ENCODE results near the genes WDR89 and SPTB.

GRCh38 chr14:61750875-61751851 is 11.1 kb upstream of the SNAPC1 start:
- PRO-cap: bidirectional peak, plus-strand start at chr14:61751260, minus-strand start at chr14:61751070

GRCh38 chr14:63192045-63192512 is 12.2 kb upstream of the RHOJ start:
- PRO-cap: no peak

DNA sequence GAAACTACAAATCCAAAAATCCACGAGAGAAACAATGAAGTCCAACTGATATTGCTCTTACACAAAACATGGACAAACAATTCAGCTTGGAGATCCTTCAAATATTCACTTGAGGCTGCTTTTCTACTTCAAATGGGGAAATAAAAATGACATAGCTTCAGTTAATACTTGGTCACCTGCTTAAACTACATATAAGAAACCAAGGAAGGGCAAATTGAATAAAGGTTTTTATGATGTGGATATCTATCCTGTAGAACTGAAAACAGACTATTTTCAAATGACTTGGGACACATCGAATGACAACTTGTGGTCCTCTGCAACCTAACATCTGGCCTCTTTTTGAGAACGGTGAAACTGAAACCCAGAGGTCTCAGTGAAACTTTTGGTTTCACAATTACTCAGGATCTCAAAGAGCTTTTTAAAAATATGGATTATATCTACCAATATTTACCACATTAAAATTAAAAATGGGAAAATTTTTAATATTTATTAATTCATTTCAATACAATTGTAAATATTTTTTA is 65.2 kb downstream of the PPP2R5E start:
- PRO-cap: no peak

- PRO-cap: no peak
These were observed 18.4 kb downstream of the PPP2R5E start for GRCh38 chr14:63524404-63525565.

DNA sequence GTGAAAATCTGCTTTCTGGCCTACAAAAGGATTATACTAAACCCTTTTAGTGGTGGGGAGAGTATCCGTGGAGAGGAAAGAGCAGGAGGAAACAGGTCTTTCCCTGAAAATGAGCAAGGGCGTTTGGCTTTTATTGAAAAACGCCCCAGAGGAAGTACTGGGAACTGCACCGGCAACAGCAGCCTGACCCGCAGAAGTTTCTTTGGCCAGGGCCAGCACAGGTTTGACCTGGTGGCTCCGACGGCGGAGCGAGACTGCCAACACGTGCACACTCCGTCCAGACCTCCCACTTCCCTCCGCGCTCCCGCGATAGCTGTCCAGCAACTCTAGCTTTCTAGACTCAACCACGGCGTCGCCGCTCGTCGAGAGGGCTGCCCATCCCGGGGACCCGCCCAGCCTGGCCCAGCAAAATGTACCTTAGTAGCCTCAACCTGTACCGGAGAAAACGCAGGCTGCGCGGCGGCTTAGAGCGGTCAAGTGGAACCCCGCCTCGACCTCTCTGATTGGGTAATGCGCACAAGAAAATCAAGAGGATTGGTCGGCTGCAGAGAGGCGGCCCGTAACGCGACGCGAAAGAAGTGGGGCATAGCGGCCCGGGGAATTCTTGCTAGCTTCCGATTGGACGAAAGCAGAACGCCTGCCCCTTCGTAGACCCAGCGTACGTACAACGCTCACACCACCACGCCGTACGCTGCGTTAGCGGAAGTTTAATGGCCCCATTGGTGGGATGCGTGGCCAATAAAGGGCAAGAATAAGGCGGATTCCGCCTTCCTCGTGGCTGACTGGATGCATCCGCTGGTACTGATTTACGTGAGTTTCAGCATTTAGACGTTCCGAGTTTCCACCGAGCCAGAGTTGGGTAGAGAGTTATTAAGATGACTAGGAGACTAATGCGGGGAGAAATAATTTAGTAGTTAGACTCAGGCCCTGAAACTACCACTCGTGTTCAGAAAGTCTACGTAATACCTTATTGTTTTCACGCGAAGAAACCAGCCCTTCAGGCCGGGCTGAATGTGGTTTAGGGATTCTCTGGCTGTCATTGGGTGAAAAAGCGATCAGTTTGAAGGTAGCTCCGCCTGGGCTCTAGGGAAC is at the start of gene WDR89:
Gene WDR89 (minus strand): TSS at position 484 of the 1,092 bp plus-strand sequence.
- PRO-cap: bidirectional peak, plus-strand start at position 193 of the sequence, minus-strand start at position 204 of the sequence; unidirectional peak, minus-strand start at position 306 of the sequence; bidirectional peak, plus-strand start at position 768 of the sequence, minus-strand start at position 438 of the sequence

DNA sequence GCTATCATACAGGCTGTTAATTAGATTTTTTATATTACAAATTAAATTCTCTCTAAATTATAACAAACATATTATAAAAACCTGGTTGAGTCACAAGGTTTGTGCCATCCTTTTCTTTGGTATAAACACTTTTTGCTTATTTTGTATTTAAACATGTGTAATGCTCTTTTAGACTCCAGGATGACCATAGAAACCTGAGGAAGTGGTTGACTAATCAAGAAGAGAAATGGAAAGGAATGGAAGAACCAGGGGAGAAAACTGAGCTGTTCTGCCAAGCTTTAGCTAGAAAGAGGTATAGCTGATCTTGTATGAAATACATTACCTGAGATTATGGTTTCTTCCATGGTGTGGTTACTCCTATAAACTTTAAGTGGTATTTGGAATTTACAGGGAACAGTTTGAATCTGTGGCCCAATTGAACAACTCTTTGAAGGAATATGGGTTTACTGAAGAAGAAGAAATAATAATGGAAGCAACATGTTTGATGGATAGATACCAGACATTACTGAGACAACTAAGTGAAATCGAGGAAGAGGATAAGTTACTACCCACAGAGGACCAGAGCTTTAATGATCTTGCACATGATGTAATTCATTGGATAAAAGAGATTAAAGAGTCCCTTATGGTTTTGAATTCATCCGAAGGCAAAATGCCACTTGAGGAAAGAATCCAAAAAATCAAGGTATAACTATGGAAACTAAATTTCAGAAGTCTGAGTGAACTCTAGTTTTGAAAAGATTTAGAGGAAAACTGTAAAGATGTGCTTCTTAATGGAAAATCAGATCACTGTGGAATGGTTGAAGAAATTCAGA is 172.1 kb downstream of the SYNE2 start:
- PRO-cap: no peak

- PRO-cap: no peak
These were observed 97.4 kb downstream of the ESR2 start for GRCh38 chr14:64196352-64197652.

- PRO-cap: no peak
These were observed 94.0 kb downstream of the ESR2 start for GRCh38 chr14:64200188-64200468.

DNA sequence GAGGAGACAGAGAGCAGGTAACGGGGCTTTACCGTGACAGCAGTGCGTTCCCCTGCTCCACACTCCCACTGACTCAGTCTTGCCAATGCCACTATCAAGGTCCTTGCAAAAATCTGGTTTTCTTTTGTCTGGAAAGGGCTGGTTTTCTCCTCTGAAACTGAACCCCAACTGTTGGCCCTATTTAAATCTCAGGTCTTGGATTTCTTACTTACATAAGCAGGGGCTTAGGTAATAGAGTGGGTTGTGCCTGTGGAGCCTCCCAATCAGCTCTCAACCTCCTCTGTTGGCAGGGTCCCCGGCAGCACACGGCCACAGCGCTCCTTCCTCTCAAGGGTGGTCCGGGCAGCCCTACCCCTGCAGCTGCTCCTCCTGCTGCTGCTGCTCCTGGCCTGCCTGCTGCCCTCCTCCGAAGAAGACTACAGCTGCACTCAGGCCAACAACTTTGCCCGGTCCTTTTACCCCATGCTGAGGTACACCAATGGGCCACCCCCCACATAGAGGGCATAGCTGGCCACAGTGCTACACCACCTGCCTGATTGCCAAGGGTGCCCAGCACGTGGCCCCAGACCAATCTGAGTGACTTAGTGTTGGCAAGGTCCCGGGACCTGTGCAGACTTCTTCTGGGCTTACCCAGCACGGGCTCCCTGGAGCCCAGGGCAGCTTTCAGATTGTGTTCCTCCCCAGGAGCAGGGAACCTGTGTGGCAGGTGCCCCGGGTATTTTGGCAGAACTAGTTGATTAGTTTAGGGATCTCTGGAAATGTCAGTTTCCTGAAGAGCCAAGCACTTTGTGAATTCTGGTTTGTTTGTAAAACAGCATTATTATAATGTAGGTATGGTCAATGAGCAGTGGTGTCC is 68.9 kb downstream of the ESR2 start:
- PRO-cap: no peak

DNA sequence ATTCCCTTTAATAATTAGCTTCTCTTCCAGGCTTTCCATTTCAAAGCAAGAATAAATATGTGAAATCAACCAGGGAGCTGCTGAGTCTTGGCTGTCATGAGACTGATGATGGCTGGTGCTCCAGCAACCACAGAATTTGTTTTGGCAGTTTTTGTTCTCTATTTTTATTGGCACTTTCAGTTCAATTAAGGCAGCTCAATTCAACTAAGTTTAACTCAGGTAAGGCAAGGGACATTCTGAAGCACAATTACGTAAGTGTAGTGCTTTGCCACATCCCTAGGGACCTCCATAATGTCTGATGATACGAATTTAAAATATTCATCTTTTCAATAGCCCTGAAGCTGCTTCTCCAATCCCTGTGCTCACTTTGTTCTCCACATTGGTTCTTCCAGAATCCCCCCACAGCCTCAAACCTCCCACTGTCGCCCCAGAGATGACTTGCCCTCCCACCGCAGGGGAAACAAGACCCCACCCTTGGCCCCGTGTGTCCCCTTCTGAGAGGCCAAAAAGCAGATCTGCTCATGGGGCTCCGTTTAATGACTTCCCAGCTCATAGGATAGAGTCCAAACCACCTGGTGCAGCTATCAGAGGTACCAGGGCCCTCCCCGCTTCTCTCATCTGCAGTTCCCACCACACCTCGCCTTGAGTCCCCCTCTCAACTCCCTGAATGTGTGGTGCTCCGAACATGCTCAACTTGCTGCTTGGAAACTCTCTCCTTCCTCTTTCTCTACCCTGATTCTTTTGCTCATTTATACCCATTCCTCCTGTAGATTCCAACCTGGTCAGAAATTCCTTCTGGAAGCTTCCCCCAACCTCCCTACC is 58.0 kb downstream of the ESR2 start:
- PRO-cap: no peak

- PRO-cap: no peak
These were observed 33.8 kb upstream of the AKAP5 start for GRCh38 chr14:64431433-64431887.

GRCh38 chr14:64447953-64448653 is 17.2 kb upstream of the AKAP5 start:
- PRO-cap: no peak

GRCh38 chr14:64685699-64685995 is 18.6 kb upstream of the PLEKHG3 start:
- PRO-cap: no peak

- PRO-cap: bidirectional peak, plus-strand start at chr14:64721709, minus-strand start at chr14:64721494
These were observed 17.4 kb downstream of the PLEKHG3 start for GRCh38 chr14:64721320-64722282.

- PRO-cap: no peak
These were observed 37.0 kb downstream of the PLEKHG3 start for GRCh38 chr14:64741058-64741712.

GRCh38 chr14:64754568-64755343 is 50.5 kb downstream of the PLEKHG3 start:
- PRO-cap: no peak

- PRO-cap: no peak
These were observed 54.6 kb downstream of the PLEKHG3 start for GRCh38 chr14:64758802-64759333.

DNA sequence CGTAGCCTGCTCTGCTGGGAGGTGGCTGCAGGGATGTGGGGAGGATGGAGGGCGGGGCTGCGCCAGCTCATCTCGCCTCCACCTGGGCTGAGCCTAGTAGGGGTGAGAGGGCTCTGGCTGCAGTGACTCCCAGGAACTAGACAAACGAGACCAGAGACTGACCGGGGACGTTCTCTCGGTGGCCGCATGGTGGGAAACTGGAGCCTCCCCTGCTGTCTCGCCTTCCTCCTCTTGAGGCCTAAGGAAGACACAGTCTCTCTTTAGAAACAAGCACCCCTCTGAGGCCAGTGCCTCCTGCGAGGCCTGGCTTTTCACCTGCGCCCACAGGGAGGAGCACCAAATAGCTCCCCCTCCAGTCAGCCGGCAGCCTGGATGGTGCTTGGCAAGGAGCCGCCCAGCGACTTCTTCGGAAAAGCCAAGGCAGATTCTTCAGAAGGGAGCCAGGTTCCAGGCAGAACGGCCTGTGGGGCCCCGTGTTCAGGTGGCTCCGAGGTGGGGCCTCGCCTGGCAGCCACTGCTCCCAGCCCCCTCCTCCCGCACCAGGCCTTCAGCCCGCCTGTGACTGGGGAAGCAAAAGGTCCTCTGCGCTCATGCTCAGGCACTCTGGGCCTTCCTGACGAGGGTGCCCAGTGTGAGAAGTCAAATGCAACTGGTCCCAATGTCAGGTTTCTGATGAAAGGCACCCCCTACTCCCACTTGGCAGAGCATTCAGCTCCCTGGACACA is 62.5 kb downstream of the PLEKHG3 start:
- PRO-cap: no peak

DNA sequence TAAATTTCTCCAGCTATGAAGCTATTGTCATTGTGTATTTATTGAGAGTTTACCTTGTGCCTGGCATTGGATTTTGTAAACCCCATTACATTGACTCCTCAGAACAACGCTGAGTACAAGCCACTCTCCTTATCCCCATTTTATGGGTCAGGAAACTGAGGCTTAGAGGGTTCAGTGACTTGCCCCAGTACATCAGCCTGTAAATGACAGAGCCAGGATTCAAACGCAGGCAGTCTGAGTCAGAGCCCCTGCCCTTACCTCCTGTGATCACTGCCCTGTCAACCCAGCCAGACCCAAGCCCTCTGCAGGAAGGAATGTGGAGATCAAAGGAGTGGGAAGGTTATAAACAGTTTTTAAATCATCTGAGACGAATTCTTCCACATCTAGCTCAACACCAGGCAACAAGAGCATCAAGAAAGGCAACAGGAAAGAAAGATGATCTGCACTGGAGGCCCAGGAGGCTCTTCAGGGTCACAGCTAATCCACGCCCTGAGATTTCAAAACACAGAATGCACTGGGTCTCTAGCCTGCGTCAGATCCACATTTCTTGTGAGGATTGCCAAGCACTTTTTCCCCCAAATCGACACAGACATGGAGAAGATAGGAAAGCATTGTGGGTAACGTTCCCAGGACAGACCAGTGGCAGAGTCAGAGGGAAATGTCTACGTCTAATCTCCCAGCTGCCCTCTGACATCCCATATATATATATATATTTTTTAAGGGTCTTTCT is 38.5 kb downstream of the SPTB start:
- PRO-cap: no peak

DNA sequence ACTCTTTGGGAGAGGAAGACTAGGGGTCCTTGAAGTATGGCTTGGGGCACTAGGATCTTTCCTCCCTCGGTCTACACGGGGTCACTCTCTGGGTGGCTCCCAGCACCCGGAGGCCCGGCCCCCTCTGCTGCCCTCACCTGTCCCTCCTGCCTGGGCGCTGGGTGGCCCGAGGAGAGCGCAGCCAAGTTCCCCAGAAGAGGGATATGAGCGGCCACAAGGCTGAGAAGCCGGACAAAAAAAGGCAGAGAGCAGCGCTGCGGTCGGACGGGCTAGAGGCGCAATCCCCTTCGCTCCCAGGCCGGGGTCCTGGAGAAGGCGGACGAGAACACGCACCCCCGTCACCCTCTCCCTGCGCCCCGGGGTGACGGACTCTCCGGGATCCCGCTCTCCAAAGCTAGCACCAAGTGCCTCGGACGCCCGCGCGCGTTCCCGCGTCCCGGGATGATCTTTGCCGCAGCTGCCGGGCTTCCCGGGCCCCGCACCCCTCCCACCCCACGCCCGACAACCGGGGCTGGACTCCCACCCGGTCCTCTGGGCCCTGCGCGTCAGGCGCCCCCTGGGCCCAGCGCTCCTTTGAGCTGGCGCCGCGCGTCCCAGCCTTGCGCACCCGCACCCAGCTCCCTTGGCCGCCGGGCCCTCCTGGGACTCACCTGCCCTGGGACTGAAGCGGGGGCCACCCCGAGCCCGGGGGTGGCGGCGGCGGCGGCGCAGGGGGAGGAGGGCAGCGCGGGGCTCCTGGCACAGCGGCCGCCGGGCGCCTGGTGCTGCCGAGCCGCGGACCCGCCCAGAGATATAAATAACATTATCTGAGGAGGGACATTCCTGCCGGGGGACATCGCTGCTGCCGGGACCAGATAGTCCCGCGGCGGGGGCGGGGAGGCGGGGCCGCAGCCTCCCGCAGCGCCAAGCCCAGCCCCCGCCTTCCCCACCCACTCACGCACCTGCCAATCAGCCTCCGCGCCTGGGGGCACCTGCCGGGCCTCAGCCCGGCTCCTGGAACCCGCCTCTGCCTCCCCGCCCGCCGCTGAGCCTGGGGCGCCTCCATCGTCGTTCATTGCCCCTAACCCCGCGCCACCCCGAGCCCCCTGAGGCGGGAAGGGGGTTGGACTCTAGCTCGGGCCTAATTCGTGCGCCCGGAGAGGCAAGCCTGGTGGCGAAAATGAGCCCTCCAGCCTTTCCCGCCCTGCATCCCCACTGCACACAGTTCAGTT is at the start of gene SPTB:
Gene SPTB (minus strand): TSS at position 766 of the 1,211 bp plus-strand sequence.
- PRO-cap: unidirectional peak, plus-strand start at position 998 of the sequence